Measurements from ENCODE around the genes LRRK2, GXYLT1, PRICKLE1 and ARID2.

DNA sequence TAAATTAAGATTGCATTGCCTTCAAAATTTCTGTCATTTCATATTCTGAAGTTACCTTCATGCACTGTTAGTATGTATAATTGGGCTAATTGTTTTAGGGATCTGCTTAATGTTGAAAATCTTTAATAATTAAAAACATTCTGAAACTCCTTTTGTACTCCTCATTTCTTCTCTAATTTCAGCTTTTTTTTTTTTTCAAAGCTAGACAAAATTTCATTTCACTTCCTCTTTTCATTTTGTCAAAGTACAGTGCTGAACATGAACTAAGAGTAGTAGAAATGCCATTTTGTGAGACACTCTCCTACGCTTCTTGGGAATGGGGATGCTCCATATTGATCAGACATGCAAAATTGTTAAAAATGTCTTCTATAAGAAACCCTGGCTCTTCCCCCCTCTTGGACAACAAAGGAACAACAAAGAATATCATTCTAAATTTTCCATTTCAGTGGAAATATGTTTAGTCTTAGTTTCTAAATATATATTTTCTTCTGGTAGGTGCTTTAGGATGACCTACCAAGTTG, 1.7 kb downstream of the ABCD2 start:
- RAMPAGE, long total RNA: no peak
- RRBS: no CpG with 5 or more reads among the region's 1 CpG

- RAMPAGE, long total RNA: no peak
- RRBS: no CpG with 5 or more reads among the region's 10 CpGs
These were observed 1.6 kb upstream of the ABCD2 start for GRCh38 chr12:39620936-39621834.

DNA sequence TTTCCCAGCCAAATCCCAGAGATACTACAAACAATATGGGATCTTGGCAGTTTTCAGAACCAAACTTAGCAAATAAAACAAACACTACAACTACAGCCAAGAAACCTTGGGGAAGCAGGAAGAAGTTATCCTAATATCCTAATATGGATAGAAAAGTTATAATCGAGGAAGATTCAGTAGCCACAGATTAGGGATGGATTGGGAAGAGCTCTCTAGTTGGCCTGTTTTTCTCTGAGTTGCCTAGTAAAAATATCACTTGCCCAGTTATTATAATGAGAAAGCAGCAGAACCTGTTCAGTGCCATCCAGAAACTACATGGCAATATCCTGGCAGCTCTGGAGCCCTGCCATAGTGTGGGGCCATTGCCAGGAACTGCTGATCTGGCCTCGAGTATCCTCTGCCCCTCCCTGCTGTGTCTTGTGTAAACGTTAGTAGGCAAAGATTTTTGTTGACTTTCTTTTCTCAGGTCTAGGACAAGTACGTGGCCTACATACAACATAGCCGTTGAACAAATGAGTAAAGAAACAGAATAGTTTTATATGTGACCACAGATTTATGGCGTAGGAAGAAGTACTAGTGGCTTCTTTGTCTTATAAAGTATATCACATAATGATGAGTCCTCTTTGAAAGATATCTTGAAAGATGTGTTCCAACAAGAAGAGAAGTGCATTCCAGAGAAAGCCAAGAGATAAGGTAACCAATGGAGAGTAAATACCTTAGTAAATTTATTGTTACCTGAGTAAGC, 193.3 kb downstream of the SLC2A13 start:
- RAMPAGE, long total RNA: no peak
- RRBS: no CpG with 5 or more reads among the region's 6 CpGs

DNA sequence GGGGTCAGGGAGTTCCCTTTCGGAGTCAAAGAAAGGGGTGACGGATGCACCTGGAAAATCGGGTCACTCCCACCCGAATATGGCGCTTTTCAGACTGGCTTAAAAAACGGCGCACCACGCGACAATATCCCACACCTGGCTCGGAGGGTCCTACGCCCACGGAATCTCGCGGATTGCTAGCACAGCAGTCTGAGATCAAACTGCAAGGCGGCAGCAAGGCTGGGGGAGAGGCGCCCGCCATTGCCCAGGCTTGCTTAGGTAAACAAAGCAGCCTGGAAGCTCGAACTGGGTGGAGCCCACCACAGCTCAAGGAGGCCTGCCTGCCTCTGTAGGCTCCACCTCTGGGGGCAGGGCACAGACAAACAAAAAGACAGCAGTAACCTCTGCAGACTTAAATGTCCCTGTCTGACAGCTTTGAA, 127.4 kb downstream of the SLC2A13 start:
- RAMPAGE, long total RNA: no peak
- RRBS: no CpG with 5 or more reads among the region's 18 CpGs

DNA sequence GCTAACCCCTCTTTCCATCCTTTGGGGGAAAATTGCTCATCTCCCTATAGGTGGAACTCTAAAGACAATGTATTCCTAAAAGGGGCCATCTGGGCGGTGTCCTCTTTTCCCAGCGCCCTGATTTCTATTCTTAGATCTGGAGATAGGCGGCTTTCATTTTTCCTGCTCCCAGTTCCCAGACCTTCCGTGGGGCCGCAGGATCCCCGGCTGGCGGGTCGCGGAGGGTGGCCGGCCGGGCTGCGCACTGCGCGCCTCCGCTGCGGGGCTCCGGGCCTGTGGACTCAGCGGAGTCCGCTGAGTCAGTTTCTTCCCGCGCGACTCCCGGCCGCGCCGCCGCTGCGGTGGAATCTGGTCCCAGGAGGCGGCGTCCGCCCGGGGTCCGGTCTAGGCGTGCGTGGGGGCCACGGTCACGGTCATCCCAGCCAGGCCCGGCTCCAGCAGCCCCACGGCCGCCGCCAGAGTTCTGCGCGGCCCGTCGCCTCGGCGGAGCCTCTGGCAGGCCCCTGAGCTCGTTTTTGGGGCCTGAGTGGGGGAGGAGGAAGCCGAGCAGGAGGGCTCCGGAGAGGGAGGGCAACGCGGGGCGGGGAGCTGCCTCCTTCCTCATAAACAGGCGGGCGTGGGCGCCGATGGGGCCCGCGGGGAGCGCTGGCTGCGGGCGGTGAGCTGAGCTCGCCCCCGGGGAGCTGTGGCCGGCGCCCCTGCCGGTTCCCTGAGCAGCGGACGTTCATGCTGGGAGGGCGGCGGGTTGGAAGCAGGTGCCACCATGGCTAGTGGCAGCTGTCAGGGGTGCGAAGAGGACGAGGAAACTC, at the start of gene LRRK2:
LRRK2 (plus strand) TSS at position 629 of the 809 bp plus-strand sequence.
- RAMPAGE, long total RNA: no peak
- RRBS: 2% methylated on average over 34 of the region's 73 CpGs

DNA sequence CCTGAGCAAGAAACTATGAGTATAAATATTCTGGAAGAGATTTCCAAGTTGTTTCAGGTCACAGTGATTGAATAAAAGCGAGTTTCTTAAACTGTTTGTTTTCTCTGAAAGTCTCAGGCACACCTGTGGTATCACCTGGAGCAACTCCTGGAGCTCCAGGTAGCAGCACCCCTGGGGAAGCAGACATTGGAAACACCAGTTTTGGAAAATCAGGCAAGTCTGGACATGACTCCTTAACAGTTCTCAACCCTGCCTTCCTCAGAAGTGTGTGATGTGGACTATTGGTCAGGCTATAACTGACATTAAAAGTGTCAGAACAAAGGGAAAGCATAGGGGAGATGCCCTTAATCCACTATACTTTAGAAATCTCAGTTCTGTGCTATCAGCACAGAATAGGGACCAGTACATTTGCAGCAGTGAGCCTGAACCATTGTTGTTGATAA, 217.6 kb upstream of the CNTN1 start:
- RAMPAGE, long total RNA: no peak
- RRBS: no CpG with 5 or more reads among the region's 1 CpG

DNA sequence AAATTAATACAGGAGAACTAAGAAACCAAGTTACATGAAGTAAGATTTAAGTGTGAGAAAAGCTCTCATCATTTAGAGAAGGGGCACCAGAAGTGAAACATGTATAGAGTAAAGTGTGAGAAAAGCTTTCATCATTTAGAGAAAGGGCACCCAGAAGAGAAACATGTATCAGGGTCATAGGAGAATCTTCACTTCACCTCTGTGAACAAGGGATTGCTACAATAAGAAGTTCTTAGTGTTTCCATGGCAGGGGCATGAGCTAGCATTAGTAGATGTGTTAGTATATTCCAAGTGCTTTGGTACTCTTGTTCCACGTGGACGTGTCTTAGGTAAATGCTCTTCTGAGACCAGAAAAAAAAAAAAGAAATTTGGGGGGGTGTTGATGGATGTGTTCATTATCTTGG, 132.3 kb upstream of the CNTN1 start:
- RAMPAGE, long total RNA: no peak
- RRBS: no CpG with 5 or more reads among the region's 2 CpGs

DNA sequence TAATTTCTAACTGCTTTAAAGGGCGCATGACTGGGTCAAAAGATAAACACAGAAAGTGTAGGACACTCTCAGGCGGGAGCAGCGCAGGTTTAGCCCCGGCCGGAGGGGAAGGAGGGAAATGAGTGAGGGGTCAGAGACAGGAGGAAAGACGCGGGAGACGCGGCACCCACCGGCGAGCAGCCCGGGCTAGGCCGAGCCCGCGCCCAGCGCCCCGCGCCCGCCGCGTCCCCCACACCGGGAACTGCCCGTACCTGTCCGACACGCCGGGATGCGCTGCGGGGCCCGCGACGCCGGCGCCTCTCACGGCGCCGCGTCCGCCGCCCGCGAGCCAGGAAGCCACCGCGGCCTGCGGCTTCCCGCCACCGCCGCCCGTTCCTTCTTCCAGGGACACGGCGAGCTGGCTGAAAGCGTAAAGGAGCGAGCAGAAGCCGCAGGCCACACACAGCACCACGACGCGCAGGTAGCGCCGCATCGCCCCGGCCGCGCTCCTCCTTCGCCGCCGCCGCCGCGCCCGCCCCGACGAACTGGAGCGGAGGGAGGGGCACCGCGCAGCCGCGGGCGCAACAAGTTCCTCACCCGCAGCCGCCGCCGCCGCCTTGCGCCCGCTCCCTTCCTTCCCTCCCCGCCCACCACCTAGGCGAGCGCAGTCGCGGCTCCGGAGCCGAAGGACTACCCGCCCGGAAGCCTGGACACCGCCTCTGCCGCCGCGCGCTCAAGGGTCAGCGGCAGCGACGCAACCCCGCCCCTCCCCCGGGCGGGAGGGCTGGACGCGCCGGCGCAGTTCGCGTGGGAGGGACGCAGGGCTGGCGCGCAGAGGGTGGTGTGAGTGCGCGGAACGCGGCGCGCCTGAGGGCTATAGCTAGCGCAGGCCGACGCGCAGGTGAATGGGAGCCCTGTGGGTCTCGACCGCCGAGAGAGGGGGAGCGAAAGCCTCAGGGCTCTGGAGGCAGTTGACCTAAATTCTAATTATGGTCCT, at the start of gene GXYLT1:
GXYLT1 (minus strand) TSS at position 700 of the 976 bp plus-strand sequence.
- RAMPAGE, long total RNA: no peak
- RRBS: 3% methylated on average over 28 of the region's 127 CpGs

GRCh38 chr12:42238634-42238983, 561 bp upstream of the YAF2 start:
- RAMPAGE, long total RNA: no peak
- RRBS: 2% methylated on average over 8 of the region's 15 CpGs

GRCh38 chr12:42464702-42465396, 124.7 kb downstream of the PRICKLE1 start:
- RAMPAGE, long total RNA: no peak
- RRBS: no CpG with 5 or more reads among the region's 15 CpGs

DNA sequence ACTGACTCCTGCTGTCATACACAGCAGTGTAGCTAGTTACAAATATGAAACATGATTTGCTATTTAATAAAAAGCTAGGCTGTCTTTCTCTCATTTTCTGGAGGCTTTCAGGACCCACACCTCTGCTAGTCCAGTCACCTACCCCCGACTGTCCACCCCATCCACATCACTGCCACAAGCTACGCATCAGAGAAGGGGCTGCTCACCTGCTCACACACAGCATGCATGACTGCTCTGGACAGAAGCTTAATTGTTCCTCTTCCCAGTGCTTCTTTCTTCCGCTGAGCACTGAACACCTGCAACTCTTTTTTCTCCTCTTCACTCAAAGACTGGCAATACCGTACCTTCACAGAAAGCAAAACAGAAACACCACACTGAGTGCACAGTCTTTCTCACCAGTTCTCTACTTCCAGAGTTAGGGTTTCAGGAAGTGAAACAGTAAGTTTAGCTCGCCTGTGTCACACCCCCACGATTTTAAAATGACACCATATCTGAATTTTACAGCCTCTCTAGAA, 120.2 kb downstream of the PRICKLE1 start:
- RAMPAGE, long total RNA: no peak
- RRBS: no CpG with 5 or more reads among the region's 6 CpGs

GRCh38 chr12:42589469-42590523, at the start of gene PRICKLE1:
Gene PRICKLE1, minus strand, starts transcription at chr12:42589746.
- RAMPAGE, long total RNA: no peak
- RRBS: 1% methylated on average over 50 of the region's 118 CpGs

DNA sequence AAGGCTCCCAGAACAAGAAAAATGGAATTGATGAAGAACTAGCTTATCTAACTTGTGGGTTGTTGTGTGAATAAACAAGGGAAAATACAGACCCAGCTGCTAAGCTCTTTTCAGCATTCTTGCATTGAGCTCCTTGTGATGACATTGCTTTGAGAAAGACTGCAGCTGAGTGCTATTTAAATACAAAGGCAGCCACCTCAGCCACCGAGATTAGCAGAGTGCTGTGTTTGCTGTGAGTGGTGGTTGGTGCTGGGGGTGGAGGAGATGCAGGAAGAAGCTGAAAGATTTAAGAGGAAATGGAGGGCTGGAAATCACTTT, 396.0 kb upstream of the PRICKLE1 start:
- RAMPAGE, long total RNA: no peak
- RRBS: no CpG with 5 or more reads among the region's 1 CpG

DNA sequence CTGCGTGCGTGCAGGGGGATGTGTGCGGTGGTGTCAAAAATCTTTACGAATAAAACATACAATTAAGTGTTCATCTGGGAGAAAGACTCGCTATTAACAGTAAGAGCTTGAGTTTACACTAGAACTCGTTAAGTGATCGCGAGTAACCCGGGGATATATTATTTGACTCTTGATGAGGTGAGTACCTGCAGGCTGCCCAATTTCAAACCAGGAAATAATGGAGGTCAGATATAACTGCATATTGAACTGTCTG, 852 bp downstream of the TWF1 start:
- RAMPAGE, long total RNA: no peak
- RRBS: no CpG with 5 or more reads among the region's 9 CpGs

- RAMPAGE, long total RNA: no peak
- RRBS: no CpG with 5 or more reads among the region's 2 CpGs
These were observed 48.0 kb downstream of the NELL2 start for GRCh38 chr12:44828022-44828648.

DNA sequence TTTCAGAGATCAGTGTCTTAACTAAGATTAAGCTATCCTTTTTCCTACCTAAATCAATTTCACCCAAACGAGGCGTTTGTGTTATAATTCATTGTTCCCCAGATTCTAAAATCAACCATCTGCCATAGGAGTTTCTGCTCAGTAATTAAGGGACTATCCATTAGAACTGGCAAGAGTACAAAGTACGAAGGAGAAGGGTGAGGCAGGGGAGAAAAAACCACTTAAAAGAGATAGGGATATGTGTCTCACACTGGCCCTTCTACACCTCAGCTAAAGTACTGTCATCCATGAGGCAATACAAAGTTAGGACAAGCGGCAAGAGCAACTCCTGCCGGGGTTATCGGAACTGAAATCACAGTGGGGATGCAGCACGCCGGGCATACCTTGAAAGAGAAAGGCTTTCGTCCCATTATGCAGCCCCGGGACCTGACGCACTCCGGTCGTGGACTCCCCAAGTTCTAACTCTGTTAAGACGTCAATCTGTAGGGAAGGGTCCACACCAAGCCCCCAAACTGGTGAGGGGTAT, 1.2 kb downstream of the NELL2 start:
- RAMPAGE, long total RNA: no peak
- RRBS: 21% methylated on average over 2 of the region's 14 CpGs

DNA sequence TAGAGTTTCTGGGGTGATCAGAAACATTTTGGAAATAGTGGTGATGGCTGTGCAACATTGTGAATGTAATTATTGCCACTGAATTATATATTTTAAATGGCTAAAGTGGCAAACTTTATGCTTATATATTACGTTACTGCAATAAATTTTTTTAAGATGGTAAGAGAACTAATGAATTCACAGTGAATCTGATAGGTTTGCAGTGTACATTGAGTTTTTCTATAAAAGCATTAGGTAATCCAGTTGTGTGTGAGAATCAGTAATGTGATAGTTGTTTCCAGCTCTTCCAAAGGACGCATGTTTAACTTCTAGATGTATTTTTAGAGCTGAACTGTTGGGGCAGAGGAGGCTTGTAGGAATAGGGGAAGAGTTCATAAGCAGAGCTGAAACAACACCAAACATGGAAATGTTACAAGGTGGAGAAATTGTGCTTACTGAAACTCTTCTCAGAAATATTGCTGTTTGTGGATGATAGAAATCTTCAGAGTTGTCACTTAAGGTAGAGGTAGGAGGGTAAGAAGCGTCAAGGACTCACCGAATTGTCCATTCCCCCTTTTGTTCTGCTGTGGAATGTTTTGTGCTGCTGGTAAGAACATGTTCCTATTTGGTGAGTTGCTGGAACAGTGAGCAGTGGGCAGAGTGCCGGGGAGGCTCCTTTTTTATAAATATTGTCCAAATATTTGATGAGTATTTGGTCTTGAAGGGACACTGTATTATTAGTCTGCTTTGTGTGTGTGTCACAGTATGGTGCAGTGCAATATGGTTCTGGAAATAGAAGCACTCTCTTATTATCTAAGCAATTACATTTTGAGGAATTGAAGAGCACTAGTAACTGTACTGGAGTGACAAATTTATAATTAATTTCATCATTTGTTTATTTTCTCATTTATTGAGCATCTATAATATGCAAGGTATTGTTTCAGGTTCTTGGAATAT, 76.7 kb downstream of the ANO6 start:
- RAMPAGE, long total RNA: no peak
- RRBS: no CpG with 5 or more reads among the region's 5 CpGs

GRCh38 chr12:45328062-45328424, 112.1 kb downstream of the ANO6 start:
- RAMPAGE, long total RNA: no peak
- RRBS: no CpG with 5 or more reads among the region's 1 CpG

DNA sequence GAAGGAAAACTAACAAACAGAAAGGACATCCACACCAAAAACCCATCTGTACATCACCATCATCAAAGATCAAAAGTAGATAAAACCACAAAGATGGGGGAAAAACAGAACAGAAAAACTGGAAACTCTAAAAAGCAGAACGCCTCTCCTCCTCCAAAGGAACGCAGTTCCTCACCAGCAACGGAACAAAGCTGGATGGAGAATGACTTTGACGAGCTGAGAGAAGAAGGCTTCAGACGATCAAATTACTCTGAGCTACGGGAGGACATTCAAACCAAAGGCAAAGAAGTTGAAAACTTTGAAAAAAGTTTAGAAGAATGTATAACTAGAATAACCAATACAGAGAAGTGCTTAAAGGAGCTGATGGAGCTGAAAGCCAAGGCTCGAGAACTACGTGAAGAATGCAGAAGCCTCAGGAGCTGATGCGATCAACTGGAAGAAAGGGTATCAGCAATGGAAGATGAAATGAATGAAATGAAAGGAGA, 155.8 kb downstream of the ANO6 start:
- RAMPAGE, long total RNA: no peak
- RRBS: no CpG with 5 or more reads among the region's 9 CpGs

DNA sequence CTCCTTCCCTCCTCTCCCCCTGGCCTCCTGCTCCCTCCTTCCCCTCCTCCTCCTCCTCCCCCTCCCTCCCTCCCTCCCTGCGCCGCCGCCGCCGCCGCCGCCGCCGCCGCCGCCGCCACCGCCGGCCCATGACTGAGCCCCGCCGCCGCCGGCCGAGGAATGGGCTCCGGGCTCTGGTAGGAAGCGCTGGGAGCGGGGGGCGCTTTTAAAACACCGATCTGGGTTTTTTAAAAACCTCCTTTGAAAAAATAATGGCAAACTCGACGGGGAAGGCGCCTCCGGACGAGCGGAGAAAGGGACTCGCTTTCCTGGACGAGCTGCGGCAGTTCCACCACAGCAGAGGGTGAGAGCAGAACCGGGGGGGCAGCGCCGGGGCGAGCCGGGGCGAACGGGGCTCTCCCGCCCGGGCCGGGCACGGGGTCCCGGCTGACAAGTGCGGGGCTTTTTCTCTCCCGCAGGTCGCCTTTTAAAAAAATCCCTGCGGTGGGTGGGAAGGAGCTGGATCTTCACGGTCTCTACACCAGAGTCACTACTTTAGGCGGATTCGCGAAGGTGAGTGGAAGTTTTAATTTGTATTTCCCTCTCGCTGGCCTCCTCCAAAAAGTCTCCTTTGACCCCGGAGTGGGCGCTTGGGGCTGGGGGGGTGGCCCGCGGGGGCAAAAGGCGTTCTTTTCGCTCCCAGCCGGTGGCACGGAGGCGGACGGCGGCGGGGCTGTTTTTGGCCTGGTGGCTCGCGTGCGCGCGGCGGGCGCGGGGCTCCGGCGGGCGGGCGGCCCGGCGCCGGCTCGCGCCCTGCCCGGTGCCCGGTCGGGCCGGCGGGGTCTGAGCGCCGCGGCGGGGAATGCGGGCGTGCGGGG, at the start of gene ARID2:
ARID2 (plus strand) TSS at position 121 of the 857 bp plus-strand sequence.
- RAMPAGE, long total RNA: start-site peak on the plus strand centred at position 128 of the sequence, 59 bp wide, 983 and 1,556 reads in 2 replicates
- RRBS: 1% methylated on average over 34 of the region's 95 CpGs

Measured in cardiac muscle cell (in vitro differentiated cells and primary cell).